HL-60 (cell line): ENCODE measurements around the genes POLE3 and ORM2.

DNA sequence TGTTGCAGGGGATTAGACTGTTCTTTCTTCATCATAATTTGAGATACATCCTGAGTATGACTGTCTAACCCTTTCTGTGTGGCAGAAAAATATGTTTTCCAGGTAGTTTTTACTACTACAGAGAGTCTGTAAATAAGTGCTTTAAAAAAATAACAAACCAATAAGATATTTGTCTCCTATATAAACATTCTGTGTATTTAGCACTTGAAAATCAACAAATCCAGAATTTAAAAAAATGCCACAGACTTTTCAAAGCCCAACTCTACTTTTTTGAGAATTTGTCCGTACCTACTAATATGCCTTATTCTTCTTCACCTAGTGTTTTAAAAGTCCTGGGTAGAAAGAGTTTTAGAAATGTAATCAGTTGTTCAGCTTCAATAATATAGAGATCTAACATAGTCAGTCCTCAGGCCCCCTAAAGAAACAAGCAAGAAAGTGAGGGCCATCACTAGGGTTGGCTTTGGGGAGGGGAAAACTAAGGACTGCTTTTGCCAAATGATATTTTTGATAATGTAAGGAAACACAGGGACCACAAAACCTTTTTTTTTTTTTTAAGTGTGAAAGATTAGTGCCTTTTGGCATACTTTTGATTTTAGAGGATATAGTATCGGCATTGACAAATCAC is 17.5 kb downstream of the SLC46A2 start:
- RRBS = no CpG with 5 or more reads among the region's 2 CpGs

GRCh38 chr9:113152558-113153120 is 1.8 kb downstream of the SLC31A2 start:
- RRBS = no CpG with 5 or more reads among the region's 4 CpGs

GRCh38 chr9:113166410-113166940 is 15.7 kb downstream of the SLC31A2 start:
- RRBS = no CpG with 5 or more reads among the region's 7 CpGs

DNA sequence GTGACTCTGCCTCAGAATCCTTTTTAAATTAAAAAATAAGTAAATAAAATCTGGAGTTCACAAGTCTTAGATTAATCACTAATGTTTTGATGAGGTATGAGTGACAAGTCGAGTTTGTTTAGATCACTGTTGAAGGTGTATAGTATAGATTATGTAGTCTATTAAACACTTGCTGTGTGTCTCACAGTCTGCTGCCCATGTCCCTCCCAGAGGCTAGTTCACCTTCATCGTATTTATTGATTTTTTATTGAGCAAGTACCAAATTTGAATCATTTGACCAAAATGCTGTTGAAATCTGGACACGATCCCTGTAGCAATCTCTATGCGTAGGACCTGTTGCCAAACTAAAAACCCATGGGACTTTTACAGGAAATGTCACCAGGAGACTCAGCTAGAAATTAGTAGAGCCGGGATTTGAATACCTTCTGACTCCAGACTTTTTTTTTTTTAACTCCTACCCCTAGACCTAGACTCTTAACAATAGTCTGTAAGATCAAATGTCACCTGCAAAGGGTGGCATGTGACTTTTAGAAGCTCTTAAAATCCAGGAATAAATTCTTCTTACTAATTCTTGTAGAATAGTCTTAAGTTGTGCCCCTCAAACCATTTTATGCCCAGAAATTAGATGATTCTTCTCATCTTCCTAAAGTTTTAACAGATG is 17.5 kb downstream of the SLC31A1 start:
- RRBS = no CpG with 5 or more reads among the region's 5 CpGs

- RRBS = no CpG with 5 or more reads among the region's 8 CpGs
Observed at GRCh38 chr9:113315557-113316489, 12.6 kb upstream of the RNF183 start.

DNA sequence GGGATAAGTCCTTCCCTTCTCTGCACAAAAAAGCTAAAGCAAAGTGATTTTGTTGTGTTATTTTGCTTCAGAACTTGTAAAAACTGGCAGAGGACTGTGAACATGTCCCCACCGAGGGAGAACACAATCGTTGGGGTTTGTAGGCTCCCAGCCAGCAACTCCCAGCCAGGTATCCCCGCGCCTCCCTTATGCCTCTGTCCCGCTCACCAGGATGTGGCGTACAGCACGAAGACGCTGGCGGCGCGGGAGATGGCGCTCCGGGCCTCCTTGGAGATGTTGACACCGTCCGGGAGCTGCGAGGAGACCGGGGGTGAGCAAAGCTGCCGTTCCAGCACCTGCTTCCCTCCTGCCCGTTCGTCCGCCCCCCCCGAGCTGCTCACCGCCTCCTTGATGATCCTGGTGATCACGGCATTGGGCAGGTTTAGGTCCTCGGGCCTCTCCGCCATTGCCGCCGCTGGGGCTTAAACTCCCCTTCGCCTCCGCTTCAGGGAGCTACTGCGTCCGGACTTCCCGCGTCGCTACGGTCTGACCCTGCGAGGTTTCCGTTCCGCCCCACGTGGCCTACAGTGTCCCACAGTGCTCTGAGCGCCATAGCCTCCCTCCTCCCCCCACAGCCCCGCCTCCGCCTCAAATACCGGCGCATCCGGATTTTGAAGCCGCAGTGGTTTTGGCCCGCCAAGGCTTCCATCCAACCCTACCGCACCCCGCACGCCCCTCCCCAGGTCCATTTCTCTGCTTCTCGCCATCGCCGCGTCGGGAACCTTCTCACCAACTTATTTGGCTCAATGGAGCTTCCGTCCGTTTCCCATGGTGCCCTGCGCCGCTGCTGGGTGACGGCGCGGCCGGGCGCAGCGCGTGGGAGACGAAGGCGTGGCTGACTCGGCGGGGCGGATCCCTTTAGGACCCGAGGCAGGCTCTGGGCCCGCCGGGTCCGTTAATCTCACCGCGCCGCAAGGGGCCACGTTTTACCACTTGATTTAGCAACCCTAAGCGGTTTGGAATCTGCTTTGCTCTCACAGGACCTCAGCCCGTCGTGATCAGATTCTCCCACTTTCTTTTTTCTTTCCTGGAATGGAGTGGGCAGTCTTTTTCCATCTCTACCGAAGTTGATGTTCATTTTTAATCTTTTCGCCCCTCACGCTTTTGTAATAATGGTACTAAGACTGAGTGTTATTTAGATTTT is at the start of gene POLE3:
Gene POLE3, minus strand, starts transcription at position 828 of the 1,183 bp plus-strand sequence.
- RRBS = 2% methylated on average over 9 of the region's 86 CpGs

GRCh38 chr9:113411031-113411211 is 374 bp downstream of the C9orf43 start:
- RRBS = no CpG with 5 or more reads among the region's 8 CpGs

- RRBS = no CpG with 5 or more reads among the region's 5 CpGs
Observed at GRCh38 chr9:113481067-113481746, 17.7 kb downstream of the RGS3 start.

DNA sequence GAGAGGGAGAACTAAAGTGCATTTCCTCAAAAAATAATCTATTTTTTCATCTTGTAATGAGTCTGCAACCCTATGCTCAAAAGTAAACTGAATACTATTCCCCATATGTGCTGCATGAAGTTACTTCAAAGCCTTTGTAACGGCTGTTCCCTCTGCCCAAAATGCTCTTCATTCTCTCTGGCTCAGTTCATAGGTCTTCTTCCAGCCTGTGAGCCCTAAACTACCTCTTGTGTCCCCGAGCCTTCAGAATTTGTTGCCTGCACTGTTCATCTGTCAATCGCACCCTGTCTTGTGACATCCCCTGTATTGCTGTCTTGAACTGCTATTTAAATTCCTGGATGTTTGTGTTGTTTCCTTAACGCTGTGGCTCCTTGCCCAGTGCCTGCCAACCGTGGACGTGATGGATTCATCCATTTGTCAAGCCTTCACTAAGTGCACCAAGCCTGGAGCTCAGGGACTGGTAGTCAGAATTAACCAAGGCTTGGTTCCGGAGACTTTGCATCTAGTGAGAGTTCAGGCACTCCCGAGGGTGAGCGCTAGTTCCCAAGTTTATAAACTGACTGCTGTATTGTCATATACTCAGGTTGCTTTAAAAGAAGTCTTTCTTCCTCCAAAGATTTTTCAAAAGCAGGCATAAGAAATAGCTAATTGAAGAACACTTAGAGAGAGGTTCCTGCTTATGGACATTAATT is 28.8 kb downstream of the RGS3 start:
- RRBS = no CpG with 5 or more reads among the region's 9 CpGs

- RRBS = no CpG with 5 or more reads among the region's 8 CpGs
Observed at GRCh38 chr9:113502963-113503670, 39.6 kb downstream of the RGS3 start.

- RRBS = no CpG with 5 or more reads among the region's 7 CpGs
Observed at GRCh38 chr9:113520207-113520802, 56.8 kb downstream of the RGS3 start.

DNA sequence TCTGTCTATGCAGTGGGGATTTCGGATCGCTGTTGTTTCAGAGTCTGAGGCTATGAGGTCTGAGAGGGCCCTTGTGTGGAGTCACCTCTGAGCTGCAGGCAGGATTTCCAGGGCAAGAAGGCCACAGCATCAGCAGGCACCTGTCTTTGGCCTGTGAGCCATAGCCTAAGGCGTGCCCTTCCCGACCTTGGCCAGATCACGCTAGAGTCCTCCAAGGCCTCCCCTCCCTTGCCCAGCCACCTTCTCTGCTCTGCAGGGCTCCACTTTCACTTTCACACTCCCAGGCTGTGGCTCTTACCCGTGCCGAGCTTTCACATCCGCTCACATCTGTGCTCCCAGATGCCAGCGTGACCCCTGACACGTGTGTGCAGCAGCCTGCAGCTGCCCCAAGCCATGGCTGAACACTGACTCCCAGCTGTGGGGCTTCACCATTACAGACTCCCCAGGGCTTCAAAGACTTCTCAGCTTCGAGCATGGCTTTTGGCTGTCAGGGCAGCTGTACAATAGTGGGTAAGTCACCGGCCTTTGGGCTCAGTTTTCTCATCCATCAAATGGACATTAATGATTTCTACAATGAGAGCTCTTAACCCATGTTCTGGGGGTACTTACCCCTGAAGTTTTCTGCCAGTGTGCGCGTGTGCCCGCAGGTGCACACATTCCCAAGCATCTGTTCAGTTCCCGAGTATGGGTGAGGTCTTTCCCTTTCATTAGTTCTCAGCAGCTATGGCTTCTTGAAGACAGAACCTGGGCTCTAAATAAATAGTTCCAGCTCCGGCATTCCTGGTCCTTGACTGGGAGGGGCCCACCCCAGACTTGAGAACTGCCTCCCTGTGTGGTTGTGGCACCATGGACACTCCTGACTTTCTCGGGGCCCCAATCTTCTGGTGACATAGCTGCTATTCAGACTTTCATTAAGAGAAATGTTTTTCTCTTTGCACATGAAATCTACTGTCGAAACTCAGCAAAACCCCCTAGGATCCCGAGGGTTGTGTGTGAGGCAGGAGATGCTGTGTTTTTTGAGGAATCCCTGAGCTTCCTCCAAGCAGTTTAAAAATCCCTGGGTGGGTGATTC is 118.5 kb downstream of the RGS3 start:
- RRBS = no CpG with 5 or more reads among the region's 20 CpGs

GRCh38 chr9:113602016-113602566 is 138.6 kb downstream of the RGS3 start:
- RRBS = no CpG with 5 or more reads among the region's 12 CpGs

DNA sequence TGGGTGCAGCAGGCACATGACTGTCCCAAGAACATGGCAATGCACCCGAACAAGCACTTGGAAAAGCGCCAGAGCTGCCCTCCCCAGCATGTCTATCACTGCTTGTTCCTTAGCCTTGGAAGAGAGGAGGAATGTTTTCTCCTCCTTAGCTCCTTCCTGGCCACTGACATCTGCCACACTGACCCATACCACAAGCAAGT is 157.8 kb upstream of the ZNF618 start:
- RRBS = no CpG with 5 or more reads among the region's 2 CpGs

- RRBS = 46% methylated on average over 1 of the region's 12 CpGs
Observed at GRCh38 chr9:113992525-113992969, 85.6 kb downstream of the AMBP start.

DNA sequence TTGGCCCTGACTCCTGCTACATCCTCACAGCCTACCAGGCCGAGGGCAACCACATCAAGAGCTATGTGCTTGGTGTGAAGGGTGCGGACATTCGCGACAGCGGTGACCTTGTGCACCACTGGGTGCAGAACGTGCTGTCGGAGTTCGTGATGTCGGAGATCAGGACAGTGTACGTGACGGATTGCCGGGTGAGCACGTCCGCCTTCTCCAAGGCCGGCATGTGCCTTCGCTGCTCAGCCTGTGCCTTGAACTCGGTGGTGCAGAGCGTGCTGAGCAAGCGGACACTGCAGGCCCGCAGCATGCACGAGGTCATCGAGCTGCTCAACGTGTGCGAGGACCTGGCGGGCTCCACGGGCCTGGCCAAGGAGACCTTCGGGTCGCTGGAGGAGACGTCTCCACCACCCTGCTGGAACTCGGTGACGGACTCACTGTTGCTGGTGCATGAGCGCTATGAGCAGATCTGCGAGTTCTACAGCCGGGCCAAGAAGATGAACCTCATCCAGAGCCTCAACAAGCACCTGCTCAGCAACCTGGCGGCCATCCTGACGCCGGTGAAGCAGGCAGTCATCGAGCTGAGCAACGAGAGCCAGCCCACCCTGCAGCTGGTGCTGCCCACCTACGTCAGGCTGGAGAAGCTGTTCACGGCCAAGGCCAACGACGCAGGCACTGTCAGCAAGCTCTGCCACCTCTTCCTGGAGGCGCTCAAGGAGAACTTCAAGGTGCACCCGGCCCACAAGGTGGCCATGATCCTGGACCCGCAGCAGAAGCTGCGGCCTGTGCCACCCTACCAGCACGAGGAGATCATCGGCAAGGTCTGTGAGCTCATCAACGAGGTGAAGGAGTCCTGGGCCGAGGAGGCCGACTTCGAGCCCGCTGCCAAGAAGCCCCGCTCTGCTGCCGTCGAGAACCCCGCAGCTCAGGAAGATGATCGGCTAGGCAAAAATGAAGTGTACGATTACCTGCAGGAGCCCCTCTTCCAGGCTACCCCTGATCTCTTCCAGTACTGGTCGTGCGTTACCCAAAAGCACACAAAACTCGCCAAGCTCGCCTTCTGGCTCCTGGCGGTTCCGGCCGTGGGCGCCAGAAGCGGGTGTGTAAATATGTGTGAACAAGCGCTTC is 28.8 kb downstream of the AMBP start:
- RRBS = 98% methylated on average over 4 of the region's 70 CpGs

DNA sequence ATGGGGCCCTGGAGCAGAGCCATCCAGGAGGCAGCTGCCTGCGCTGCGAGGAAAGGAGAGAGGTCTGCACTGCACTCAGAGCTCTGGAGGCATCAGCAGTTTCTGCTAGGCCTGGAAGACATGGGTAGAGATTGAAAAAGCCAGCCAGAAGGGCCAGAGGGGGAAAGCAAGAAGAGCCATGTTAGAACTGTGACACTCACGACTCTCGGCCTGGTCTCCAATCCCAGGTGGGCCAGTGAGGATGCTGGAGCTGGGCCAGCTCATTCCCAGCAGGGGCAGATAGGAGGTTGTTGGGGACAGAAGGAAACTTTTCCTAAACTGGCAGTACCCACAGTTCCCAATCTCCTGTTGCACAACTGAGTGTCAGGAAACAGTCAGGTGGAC is 8.0 kb upstream of the ORM1 start:
- RRBS = no CpG with 5 or more reads among the region's 4 CpGs

DNA sequence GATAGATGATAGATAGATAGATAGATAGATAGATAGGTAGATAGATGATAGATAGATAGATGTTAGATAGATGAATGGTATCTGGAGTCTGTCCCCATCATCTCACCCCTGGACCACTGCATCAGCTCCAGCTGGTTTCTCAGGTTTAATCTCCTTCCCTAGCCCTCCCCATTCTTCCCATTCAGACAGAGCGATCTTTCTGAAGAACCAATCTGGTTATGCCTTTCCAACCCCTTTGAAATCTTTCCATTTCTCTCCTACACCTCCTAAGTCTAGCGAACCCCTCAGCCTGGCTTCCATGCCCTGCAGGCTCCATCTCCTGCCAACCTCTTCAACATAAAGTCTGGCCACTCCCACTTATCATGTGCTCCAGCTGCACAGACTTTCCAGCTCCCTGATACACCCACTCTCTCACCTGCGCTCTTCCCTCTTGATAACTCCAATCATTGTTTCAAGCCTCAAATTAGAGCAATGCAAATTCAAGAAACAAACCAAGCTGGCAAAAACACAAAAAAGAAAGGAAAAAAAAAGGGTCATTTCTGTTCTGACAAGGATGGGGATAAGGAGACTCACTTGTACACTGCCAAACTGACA is 3.8 kb upstream of the ORM1 start:
- RRBS = no CpG with 5 or more reads among the region's 3 CpGs

DNA sequence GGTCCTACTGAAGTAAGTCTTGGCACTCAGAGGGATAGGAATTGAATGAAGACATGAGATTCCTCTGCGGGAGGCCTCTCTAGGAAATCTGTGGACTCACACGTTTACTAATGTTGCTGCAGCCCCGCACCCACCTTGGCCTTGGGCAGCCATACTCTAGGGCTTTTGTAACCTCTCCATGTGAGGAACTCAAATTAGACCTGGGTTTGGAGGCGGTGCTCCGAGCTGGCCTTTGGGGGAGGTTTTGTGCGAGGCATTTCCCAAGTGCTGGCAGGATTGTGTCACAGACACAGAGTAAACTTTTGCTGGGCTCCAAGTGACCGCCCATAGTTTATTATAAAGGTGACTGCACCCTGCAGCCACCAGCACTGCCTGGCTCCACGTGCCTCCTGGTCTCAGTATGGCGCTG is at the start of gene ORM2:
Gene ORM2, plus strand, starts transcription at position 365 of the 409 bp plus-strand sequence.
- RRBS = no CpG with 5 or more reads among the region's 9 CpGs

GRCh38 chr9:114372350-114372953 is 15.3 kb downstream of the AKNA start:
- RRBS = no CpG with 5 or more reads among the region's 10 CpGs